Bronchus (tissue), 1 donor: ENCODE data around the gene DHRS12.

GRCh38 chr13:50080760-50080875 is 65.4 kb downstream of the KCNRG start:
- PRO-cap, result bidirectional peak, plus-strand start at chr13:50080791, minus-strand start at chr13:50080596

- PRO-cap, result bidirectional peak, plus-strand start at chr13:50081651, minus-strand start at chr13:50081599; bidirectional peak, plus-strand start at chr13:50082264, minus-strand start at chr13:50081991
Observed at GRCh38 chr13:50081453-50082435, 66.5 kb downstream of the KCNRG start.

DNA sequence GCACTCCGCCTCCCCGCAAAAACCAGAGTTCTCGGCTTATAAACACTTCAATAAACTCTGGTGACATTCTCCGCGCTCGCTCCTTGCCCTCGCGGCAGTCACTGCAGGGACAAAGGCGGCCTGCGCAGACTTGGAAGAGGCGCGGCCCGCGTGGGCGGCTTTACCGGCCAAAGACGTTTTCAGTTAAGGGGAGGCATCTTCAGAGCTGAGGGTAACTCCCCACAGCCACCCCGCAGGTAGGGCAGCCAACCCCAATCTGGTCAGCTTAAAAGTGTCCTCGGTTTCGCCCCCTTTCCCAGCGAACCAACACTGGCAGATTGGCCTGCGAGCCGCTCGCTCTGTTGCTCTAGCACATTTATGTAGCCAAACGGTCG is 112.7 kb downstream of the KCNRG start:
- PRO-cap, result no peak

DNA sequence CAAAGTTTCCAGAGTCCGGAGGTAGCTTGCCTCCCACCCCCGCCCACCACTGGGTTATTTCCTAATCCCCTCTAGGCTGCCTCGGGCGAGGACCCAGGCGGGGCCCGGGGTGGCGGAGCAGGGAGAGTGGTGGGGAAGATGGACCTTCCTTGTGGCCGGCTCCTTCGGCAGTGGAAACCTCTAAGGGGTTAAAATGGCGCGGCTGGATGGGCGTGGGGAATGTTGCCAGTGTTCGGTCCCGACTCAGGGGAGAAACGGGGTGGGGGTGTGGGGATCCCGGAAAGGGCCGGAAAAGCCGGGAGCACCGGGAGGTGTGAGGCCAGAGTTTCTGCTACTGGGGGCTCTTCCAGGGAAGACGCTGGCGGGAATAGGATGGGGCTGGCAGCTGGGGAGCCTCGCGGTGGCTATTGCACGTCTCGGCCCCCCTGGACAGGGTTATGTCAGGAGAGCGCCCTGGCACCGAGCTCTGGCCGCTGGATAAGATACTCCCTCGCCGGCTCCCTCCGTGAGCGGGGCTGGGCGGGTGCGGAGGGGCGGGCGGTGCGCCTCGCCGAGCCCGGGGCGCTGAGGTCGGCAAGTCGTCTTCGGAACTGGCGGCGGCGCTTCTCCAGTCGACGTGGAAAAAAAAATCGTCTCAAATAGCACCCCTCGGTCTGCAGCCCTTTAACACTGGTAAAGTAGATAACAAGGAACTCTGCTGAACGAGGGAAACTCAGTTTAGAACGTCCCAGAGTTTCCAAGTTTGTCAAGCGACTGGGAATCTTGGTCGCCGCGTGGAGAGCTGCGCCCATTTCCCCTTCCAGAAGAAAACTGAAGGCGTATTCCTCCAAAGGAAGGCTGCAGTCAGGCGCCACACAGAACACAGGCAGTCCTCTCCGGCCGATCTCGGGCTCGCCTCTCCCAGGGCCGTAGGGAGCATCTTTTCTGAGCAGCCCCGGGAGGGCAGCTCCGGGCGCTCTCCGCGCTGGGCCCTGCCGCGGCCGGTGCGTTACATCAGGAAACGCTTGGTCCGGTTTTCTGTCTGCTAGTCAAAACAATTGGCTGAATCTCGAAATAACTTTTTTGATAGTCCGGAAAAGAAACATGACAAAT is 115.0 kb downstream of the KCNRG start:
- PRO-cap, result bidirectional peak, plus-strand start at position 842 of the sequence, minus-strand start at position 812 of the sequence; unidirectional peak, minus-strand start at position 990 of the sequence

- PRO-cap, result no peak
Observed at GRCh38 chr13:50386345-50387588, 371.5 kb downstream of the KCNRG start.

DNA sequence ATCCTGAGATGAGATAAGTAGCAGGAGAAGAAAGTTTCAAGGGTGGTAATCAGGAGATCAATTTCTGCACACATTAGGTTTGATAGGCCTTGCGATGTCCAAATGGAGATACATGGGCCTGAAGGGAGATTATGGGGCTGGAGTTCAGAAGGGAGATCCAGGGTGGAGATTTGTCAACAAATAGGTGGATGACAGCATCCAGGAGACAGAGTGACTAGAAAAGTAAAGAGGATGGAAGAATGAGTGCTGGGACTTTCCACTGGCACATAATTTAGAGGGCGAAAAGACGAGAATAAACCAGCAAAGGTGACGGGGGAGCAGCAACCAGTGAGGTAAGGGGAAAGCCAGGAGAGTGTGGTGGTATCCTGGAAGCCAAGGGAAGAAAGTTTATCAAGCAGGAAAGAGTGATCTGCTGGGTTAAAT is 333.0 kb downstream of the DLEU7 start:
- PRO-cap, result no peak

DNA sequence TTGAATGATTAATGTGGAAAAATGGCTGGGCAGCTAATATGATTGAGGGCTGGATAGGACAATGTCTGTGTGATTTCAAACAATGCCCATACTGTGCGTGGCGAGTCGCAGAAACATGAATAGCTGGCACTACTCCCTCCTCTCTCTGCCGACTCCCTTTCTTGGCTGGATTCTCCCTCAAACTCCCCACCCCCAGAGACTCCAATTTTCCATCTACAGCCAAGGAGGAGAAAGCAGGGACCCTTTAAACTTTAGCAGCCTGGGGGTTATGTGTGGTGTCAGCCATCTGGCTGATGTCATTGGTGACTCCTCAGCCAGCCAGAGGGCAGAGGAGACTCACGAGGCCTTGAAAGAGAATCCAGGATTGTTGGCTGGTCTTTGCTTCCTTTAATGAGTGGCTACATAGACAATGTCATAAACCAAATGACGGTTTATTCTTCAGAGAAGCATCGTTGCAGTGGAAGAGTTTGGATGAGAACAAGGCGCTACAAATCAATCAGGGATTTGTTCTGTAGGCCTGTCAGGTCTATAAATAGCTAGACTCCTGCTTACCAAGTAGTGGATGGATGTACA is 165.6 kb downstream of the DLEU7 start:
- PRO-cap, result no peak

DNA sequence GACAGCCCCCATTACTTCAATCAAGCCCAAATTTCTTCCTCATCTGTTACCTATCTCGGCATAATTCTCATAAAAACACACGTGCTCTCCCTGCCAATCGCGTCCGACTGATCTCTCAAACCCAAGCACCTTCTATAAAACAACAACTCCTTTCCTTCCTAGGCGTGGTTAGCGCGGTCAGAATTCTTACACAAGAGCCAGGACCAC is 49.1 kb upstream of the FAM124A start:
- PRO-cap, result no peak

DNA sequence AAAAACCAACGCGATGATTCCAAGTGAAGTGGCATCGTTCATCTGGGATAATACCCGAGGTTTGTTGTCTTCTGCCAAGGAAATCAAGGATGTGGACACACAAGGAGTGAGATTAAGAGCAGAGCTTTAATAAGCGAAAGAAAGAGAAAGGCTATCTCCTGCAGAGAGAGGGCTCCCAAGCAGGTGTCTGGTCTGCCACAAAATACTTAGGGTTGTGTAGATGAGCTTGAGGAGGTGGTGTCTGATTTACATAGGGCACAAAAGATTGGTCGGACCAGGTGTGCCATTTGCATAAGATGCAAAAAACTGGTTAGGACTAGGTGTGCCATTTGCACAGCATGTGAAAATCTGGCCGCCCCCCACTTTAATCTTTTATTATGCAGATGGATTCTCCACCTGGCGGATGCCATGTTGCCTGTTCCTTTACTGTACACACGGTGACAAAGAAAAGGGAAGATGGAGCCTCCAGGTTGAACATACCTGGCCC is 22.8 kb downstream of the FAM124A start:
- PRO-cap, result no peak

- PRO-cap, result no peak
Observed at GRCh38 chr13:51258925-51259459, 36.8 kb downstream of the FAM124A start.

- PRO-cap, result no peak
Observed at GRCh38 chr13:51431890-51432573, 20.8 kb downstream of the INTS6 start.

DNA sequence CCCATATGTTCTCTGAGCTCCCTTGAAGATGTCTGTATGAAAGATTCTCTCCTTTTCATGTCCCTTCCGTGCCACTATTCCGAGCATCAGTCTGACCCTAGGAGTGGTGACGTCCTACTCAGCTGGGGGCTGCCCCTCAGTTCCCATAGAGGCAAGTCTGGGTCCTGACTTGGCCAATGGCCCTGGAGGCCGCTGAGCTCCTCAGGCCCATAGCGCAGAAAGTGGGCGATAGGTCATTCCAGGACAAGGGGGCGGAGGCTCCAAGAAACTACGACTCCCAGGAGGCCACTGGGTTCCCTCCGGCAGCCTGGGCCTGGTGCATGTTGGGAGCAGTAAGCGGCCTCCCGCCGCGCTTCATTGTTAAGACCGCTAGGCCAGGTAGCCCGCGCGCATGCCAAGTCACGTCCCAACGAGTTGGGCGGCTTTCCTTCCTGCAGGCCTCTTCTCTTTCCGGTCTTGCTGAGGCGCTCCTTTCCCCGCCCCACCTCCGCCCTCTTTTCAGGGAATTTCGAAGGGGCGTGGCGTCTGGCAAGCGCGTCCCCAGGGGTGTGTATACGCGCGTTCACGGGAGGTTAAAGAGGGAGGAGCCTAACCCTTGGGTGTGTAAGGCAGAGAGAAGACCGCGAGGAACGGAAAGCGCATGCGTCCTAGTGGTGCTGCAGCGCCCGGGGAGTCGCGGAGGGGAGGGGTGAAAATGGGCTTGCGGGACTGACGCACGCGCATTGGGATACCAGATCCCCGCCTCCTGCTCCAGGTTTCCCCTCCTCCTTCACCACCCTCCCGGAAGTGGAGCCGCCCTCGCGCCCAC is 474 bp upstream of the WDFY2 start:
- PRO-cap, result bidirectional peak, plus-strand start at position 363 of the sequence, minus-strand start at position 445 of the sequence; bidirectional peak, plus-strand start outside the sequence, minus-strand start at position 675 of the sequence

DNA sequence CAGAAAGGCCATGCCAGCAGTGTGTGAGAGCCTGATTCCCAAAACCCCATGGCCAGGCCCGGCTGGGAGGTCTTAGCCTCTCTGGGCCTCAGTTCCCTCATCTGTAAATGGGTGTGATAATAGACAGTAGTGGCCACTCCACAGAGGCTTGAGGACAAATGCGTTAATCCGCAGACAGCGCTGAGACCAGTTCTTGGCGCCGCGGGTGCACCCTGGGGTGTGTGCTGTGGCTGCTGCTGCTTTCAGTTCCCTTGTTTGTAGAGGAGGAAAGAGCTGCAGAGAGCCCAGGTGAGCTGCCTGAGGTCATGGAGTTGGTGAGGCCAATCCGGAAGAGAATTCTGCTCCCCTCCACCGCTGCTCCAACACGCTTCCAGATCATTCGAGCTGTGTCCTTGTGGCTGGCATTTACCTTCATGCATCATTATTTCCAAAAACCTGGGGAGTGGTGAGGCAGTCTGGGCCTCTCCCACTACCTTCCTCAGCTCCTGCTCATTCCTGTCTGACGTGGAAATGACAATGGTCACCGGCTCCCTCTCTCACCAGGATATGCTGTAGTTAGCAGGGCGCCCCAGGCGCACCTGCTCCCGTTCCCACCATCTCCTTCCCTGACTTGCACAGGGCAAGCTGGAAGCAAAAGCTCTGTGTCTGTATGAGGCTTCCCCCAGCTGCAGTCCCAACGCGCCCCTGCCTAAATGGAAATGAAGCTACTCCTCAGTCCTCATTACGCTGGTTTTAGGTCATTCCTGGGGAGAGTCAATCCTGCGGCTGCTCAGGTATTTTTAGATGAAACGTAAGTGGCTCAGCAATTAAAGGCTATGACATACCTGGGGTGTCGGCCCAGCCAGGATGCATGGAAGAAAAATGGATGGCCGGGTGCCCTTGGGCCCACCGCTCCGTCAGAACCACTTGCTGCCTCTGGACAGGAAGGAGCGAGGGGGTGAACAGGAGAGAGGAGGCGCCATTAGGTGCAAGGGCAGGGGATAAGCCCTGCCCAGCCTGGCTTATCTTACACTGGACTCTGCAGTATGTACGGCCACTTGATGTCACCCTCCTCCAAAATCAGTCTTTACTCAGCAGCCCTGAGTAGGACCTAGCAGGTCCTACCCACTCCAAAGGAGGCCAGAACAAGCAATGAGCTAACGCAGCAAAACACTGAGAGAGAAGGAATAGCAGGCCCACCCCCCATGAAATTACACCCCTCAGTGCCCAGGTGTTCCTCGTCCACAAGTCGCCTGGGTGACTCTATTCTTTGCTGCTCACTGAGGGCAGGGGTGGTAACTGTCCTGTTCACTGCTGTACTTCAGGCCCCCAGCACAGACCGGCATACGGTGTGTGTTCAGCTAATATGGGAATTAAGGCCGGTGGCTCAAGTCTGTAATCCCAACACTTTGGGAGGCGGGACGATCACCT is 32.5 kb downstream of the DHRS12 start:
- PRO-cap, result bidirectional peak, plus-strand start at position 298 of the sequence, minus-strand start at position 221 of the sequence

- PRO-cap, result no peak
Observed at GRCh38 chr13:51785843-51786700, 17.9 kb downstream of the DHRS12 start.

DNA sequence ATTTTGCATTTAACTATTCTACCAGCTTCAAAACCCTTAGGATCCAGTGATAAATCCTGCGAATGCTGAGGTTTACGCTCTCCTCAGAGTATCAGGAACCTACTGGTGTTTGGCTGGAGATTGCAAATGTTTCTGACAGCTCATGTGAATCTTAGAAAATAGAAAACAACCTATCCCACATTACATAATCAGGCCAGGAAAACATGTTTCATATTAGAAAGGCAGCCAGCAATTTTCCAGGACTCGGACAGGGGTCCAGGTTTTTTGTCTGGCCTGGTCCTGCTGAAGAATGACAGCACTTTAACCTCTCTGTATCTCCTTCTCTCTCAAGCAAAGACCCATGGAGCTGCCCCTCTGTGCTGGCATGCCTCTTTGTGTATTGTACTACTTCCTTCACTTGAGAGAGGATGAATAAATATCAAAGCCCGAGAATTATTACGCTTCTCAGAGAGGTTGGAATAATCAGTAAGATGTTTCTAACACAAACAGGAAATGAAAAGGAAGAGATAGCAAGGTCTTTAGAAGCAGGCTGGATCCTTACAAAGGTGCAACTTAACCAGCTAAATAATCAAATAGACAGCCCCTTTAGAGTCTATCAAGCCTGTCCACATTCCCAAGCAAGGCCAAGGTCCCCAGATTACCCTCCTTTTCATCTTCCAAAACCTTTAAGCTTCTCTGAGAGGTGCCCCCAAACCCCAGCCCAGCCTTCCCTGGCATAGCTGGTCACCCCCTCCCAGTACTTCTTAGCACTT is 17.1 kb downstream of the DHRS12 start:
- PRO-cap, result no peak

GRCh38 chr13:51803287-51804410 is at the start of gene DHRS12:
TSS of gene DHRS12 (minus strand) at chr13:51804163.
- PRO-cap, result bidirectional peak, plus-strand start at chr13:51803561, minus-strand start at chr13:51803480; bidirectional peak, plus-strand start at chr13:51803852, minus-strand start at chr13:51803778; bidirectional peak, plus-strand start at chr13:51804315, minus-strand start at chr13:51804163

GRCh38 chr13:51967611-51967798 is 43.7 kb downstream of the ATP7B start:
- PRO-cap, result no peak

DNA sequence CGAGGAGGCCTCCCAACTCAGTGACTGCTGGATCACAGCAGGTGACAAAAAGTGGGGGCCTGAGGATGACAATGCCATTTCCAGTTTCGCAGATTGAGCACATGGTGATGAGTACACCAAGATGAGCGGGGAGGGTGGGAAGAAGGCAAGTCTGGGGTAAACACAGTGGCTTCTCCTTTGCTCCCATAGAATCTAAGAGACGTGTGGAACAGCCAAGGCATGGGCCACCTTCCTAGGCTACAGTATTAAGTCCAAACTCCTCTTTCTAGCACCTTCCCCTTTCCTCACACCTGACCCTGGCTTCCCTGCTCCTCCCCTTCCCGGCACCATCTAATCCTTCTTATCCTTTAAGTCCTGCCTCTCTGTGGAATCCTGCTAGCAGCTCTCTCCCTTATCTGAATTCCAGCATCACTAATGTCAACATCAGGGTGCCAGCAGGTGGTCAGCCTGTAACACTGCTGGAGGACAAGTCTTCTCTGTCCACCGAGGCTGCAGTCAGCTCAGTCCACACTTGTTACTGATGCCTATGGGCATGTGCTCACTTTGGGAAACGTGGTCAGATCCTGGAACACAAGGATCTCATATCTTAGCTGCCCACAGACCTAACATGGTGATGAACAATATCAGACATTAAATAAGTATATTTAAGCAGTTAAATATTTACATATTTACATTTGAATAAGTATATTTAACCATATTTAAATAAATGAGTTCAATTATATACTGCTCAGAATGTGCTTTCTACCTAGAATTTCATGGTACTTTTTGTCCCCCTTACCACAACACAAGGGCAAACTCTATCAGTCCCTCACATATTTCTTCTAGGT is 13.3 kb downstream of the ATP7B start:
- PRO-cap, result no peak

DNA sequence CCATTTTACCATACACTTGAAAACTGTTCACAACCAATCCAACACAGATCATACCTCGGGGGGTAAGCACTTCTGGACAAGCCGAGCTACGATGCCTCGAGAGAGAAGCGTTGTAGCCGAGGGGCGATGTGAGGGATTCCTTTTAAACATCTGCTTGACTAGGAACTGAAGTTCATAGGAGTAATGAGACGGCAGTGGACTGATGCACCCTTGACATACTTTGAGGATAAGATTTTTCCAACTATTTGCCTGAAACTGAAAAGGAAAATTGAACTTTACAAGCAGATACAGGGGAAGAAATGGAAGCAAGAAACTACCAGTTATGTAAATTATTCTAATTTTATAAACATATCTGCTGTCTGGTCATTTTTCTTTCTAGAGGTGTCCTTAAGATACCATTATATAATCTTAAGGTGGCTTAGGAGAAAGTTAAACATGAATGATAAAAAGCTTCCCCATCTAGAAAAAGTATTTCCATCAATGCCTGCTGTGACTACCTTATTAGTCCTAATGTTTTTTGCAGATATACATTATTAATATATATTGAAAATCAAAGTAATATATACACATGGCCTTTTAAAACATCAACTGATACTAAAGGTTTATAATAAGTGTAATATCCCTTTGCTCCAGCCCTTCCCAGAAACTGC is 14.6 kb downstream of the NEK3 start:
- PRO-cap, result no peak

DNA sequence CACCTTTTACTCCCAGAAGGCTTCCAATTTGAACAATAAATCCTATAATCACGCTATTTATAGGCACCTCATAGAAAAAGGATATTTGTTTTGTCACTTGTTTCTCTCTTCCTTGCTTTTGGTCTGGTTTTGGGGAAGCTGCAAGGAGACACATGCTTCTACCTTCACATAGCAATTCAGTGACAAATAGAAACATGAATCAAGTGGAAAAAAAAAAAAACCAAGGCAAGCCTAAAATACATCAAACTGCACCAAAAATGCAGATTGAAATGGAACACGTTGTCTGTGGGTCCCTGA is 31.1 kb downstream of the OLFM4 start:
- PRO-cap, result no peak